GM12891 (cell line): Measurements from ENCODE around the genes WDR27 and C6orf120.

DNA sequence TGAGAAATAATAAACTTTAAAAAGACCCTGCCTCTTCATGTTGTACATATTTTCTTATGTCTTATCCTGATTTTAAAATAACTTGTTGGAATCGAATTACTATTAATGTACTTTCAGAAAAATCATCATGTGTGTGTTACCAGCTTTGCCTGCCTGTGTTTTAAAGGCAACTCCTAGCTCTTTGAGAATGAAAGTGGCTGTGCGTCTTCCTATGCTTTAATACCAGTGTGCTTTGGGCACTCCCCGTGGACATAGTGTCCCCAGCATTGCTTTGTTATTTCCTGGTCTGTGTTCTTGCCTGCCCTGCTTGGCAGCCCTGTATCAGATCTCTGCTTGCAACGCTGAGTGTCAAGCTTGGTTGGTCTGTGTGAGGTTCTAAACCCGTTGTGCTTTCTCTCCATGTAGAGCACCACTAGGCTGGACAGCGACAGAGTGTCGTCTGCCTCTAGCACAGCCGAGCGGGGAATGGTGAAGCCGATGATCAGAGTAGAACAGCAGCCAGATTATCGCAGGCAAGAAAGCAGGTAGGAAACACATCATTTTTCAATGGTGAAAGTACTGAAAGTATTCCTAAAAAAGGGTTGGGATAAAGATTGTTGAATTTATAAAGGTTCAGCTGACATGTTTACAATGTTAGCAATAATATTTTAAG lies 80.2 kb downstream of the AFDN start:
- RRBS, result no CpG with 5 or more reads among the region's 11 CpGs

GRCh38 chr6:167907716-167908420 lies 81.2 kb downstream of the AFDN start:
- RRBS, result no CpG with 5 or more reads among the region's 5 CpGs

DNA sequence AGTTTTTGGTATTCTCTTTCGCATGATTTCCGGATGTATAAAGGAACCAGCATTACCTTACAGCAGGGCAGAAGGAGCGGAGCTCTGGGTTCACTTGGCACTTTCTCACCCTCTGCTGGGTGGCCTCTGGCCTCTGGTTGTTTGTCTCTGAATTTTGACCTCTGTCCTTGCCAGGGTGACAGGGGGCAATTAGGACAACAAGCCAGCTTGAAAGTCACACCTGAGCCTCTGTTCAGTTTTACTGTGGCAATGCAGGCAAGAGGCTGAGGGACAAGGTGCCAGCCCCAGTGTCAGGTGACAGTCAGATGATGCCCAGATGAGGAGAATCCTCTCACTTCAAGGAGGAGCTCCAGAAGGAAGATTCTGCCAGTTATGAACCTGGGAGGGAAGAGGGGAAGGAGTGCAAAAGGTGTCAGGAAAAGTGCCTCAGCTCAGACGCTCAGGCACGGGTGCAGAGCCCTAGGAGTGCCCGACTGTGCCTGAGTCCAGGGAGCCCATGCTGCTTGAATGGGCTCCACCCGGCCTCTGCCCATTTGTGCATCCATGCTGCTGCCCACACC lies 69.2 kb upstream of the KIF25 start:
- RRBS, result no CpG with 5 or more reads among the region's 7 CpGs

- RRBS, result no CpG with 5 or more reads among the region's 7 CpGs
Measured at GRCh38 chr6:167934437-167934929, 63.0 kb upstream of the KIF25 start.

DNA sequence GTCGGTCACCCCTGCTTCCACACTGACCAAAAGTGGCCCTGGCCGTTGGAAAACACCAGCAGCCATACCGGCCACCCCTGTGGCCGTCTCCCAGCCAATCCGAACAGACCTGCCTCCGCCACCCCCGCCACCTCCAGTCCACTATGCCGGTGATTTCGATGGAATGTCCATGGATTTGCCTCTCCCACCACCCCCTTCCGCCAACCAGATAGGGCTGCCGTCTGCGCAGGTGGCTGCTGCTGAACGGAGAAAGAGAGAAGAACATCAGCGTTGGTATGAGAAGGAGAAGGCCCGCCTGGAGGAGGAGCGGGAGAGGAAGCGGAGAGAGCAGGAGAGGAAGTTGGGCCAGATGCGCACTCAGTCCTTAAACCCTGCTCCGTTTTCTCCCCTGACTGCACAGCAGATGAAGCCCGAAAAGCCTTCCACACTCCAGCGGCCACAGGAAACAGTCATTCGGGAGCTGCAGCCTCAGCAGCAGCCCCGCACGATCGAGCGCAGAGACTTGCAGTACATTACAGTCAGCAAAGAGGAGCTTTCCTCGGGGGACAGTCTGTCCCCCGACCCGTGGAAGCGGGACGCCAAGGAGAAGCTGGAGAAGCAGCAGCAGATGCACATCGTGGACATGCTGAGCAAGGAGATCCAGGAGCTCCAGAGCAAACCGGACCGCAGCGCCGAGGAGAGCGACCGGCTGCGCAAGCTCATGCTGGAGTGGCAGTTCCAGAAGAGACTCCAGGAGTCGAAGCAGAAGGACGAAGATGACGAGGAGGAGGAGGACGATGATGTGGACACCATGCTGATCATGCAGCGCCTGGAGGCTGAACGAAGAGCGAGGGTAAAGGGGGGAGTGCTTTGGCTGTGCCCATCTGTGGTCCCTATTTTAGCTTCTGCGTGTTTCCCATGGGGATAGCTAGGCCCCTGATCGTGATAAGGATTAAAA lies 45.8 kb upstream of the KIF25 start:
- RRBS, result 95% methylated on average over 3 of the region's 48 CpGs

DNA sequence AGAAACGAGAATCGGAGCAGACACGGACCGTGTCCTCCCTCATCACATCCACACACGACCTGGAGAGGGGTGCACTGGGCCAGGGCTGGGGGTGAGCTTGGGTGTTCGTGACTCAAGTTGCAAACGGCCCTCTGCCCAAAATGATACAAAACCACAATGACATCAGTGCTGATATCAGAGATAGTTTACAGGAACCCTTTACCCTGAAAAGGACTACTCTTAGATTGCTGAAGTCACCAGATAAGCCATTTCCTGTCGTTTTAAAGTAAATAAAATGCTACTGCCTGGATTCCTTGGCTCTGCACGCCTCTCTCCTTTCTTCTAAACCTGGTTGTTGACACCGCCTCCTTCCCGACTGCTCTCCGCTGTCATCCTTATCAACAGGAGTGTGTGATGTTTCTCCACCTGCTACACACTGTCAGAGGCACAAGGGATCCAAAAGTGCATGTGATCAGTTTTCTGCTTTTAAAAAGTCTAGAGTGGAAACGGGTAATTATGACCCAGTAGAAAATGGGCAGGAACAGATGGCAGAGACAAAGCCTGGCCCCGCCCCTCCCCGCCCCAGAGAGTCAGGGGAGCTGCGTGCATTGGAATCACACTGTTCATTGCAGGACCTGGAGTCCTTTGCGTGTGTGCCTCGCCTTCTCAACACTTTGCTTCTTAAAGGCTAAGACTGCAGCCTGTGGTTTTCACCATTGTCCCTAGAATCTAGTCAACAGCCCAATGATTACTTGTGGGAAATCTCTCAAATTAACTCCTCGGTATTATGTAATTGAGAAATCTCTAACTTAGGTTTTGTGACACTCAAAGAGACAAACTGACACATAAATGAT lies 38.6 kb downstream of the KIF25 start:
- RRBS, result no CpG with 5 or more reads among the region's 19 CpGs

DNA sequence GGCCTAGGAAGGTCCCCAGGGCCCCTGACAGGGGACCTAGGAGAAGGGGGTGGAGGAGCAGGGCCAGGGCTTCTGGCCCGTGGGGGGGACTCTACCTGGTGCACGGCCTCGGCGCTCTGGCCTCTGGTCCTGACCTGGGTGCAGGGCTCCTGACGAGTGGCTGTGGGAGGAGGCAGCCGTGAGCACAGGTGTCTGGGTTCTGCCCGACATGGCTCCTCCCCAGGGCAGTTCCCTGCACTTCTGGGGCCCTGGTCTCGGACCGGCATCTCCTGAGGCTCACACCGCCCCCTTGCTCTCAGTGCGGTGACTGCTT lies 20.0 kb downstream of the FRMD1 start:
- RRBS, result no CpG with 5 or more reads among the region's 11 CpGs

GRCh38 chr6:168247364-168248113 lies 72.0 kb downstream of the DACT2 start:
- RRBS, result no CpG with 5 or more reads among the region's 17 CpGs

DNA sequence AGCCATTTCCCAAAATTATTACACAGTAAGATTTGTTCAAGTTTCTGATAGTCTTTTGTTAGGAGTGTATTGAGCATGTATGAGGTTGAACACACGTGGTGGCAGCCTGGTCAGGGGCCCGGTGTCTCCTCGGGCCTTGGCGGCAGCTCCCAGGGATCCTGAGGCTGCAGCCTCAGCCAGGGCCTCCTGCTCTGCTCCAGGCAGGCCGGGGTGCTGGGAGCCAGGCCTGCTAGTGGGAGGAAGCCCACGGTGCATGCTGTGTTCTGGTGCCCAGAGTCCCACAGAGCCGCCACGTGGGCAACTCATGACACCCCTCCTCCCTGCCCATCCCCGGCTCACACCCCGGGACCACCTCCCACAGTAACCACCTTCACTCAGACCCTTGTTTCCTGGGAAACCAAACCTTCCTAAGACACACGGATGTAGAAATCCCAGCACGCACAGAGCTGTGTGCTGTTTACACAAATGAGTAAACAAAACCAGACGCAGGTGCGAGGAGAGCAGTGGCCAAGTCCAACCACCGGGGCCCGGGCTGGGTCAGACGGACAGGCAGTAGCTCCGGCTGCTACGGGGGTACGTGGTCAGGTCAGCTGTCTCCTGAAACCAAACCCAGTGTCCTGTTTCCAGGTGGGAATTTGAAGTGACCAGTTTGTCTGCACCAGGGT lies 52.4 kb upstream of the SMOC2 start:
- RRBS, result 63% methylated on average over 4 of the region's 20 CpGs

GRCh38 chr6:168412826-168413199 lies 28.2 kb upstream of the SMOC2 start:
- RRBS, result no CpG with 5 or more reads among the region's 26 CpGs

GRCh38 chr6:168512834-168513163 lies 71.8 kb downstream of the SMOC2 start:
- RRBS, result no CpG with 5 or more reads among the region's 1 CpG

DNA sequence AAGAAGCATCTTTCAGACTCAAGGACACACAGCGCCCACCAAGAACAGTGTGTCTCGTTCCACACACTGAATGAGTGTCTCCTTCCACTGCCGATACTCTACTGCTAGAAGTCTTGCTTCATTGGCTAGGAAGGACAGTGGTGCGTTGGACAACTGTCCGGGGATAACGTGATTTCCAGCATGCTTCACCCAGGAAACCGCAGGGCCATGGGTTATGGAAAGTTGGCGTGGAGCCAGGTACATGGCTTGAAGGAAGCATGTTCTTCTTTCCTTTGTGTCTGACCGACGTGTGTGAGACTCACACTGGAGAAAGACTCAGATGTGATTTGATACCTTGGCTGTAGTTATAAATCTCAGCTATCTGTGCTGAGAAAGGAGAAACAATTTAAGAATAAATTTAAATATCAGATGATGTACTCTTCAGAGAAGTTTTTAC lies 73.3 kb downstream of the SMOC2 start:
- RRBS, result no CpG with 5 or more reads among the region's 10 CpGs

- RRBS, result no CpG with 5 or more reads among the region's 21 CpGs
Measured at GRCh38 chr6:169340306-169340772, 86.7 kb upstream of the THBS2 start.

DNA sequence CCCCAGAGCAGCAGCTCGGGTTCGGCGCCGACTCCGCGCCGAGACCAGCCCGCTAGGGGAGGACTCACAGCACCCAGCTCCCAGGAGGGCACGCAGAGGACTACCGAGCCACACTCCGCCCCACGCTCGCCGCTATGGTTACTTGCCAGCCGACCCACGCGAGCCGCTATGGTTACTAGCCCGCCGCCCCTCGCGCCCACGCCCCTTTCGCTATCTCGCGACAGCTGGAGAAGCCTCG lies at the start of gene WDR27:
Gene WDR27 (minus strand): TSS at position 174 of the 238 bp plus-strand sequence.
- RRBS, result no CpG with 5 or more reads among the region's 27 CpGs

DNA sequence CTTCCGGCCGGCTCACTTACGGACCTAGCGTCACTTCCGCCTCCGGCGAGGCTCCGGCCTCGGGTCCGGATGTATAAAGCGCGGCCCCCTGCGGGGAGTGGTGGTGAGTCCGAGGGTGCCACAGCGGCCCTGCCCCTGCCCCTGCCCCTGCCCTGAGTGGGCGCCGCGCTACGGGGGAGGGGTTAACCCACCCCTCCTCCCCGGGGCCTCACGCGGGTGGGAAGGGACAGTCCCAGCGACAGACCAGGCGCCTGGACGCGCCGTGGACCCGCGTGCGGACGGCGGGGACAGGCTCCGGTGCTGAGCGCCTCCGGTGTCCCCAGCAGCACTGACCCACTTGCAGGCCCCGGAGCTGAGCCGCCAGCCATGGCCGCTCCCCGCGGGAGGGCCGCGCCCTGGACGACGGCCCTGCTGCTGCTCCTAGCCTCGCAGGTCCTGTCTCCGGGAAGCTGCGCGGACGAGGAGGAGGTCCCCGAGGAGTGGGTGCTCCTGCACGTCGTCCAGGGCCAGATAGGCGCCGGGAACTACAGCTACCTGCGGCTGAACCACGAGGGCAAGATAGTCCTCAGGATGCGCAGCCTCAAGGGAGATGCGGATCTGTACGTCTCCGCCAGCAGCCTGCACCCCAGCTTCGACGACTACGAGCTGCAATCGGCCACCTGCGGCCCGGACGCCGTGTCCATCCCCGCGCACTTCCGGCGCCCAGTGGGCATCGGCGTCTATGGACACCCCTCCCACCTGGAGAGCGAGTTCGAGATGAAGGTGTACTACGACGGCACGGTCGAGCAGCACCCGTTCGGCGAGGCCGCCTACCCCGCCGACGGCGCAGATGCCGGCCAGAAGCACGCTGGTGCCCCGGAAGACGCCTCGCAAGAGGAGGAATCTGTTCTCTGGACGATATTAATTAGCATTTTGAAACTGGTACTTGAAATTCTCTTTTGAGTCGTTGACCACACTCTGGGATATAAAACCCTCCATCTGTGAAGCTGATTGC lies at the start of gene C6orf120:
Gene C6orf120 (plus strand): TSS at position 33 of the 994 bp plus-strand sequence.
- RRBS, result under 1% methylated on average over 25 of the region's 95 CpGs

GRCh38 chr6:169790187-169791031 lies 39.0 kb downstream of the ERMARD start:
- RRBS, result no CpG with 5 or more reads among the region's 47 CpGs

- RRBS, result no CpG with 5 or more reads among the region's 18 CpGs
Measured at GRCh38 chr6:170043248-170043872, 247.5 kb downstream of the DLL1 start.

- RRBS, result no CpG with 5 or more reads among the region's 35 CpGs
Measured at GRCh38 chr6:170080716-170081512, 210.0 kb downstream of the DLL1 start.

GRCh38 chr6:170085769-170086218 lies 205.1 kb downstream of the DLL1 start:
- RRBS, result no CpG with 5 or more reads among the region's 14 CpGs

- RRBS, result 41% methylated on average over 6 of the region's 30 CpGs
Measured at GRCh38 chr6:170151396-170152268, 139.2 kb downstream of the DLL1 start.